Choroid plexus epithelial cell (primary cell): Measurements from ENCODE around the genes H4C13, H3C12 and OR12D3.

DNA sequence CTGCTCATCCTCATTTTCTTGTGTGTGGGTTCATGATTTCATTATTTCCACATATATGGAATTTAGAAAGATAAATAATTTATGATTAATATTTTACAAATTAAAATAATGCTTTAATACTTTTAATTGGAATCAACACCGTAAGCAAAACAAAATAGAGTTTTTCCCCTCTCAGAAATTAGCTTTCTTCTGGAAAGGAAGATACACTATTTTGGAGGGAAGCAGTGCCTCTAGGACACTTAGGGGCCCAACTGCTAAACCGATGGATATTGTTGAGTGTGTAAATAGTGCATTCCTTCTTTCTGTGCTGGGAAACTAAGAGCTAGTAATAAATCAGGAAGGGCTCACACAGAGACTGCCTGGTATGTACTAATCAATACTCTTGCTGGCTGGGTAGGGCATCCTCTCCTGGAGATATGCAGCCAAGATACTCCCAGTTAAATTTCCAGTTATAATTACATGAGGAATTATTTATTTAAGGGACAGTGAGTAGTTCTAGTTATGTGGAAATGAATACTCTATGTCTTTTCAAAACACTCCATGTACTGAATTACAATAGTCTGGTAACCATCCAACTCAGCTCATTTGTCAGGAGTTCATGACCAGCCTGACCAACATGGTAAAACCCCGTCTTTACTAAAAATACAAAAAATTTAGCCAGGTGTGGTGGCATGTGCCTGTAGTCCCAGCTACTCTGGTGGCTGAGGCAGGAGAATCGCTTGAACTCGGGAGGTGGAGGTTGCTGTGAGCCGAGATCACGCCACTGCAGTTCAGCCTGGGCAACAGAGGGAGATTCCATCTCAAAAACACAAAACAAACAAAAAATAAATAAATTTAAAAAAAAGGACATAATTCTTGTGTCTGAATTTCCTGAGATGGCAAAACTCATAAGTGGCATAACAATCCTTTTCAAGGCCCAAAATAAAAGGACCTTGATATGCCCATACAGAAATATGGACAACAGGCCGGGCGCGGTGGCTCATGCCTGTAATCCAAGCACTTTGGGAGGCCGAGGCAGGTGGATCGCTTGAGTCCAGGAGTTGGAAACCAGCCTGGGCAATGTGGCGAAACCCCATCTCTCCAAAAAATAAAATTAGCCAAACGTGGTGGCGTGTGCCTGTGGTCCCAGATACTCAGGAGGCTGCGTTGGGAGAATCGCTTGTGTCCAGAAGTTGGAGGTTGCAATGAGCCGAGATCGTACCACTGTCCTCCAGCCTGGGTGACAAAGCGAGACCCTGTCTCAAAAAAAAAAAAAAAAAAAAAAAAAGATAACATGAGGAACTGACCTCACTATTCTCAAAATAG, 2.2 kb downstream of the H2AC14 start:
- RRBS, result no CpG with 5 or more reads among the region's 20 CpGs

- RRBS, result no CpG with 5 or more reads among the region's 55 CpGs
These were observed 617 bp downstream of the H4C12 start for GRCh38 chr6:27830457-27831428.

DNA sequence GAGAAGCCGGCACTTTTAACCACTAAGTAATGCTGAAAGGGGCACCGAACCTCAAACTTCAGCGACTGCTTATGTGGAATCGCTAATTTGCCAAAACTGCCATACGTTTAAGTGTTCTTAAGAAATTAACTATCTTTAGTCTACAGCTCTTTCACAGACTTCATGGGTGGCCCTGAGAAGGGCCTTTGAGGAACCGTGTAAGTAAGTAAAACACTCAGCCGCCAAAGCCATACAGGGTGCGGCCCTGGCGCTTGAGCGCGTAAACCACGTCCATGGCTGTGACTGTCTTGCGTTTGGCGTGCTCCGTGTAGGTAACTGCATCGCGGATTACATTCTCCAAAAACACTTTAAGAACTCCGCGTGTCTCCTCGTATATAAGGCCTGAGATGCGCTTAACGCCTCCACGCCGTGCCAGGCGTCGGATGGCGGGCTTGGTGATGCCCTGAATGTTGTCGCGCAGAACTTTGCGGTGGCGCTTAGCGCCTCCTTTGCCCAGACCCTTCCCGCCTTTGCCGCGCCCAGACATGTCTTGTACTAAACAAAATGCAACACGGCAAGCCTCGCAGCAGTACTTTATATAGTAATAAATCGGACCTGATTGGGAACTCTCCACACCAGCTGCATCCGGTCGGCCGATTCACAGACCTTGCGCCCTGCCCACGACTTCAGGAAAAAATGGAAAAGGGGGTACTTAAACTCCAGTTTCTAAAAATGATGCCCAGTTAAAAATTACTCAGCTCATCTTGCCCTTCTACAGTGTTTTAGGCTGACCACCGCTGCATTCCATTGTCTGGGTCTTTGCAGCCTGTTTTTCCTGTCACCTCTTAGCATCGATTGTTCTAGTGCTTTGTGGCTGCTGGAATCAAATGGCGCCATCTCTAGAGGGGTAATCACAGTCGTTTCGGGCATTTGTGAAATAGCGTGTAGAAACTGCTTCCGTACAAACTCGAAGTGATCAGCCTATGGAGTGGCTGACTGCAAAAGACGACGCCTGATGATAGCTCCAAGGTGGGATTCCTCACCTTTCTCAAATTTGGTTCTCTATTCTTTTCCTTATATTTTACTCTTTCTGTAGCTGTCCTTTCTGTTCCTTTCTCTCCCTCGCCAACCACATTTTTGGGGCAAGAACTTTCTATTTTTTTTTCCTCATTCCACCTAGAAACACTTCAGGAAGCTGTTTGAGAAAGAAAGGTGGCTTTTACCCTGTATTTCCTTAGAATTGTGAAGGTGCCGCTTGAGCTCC, at the start of gene H4C13:
TSS of gene H4C13 (minus strand) at position 550 of the 1,243 bp plus-strand sequence.
- RRBS, result 0% methylated on average over 1 of the region's 55 CpGs

DNA sequence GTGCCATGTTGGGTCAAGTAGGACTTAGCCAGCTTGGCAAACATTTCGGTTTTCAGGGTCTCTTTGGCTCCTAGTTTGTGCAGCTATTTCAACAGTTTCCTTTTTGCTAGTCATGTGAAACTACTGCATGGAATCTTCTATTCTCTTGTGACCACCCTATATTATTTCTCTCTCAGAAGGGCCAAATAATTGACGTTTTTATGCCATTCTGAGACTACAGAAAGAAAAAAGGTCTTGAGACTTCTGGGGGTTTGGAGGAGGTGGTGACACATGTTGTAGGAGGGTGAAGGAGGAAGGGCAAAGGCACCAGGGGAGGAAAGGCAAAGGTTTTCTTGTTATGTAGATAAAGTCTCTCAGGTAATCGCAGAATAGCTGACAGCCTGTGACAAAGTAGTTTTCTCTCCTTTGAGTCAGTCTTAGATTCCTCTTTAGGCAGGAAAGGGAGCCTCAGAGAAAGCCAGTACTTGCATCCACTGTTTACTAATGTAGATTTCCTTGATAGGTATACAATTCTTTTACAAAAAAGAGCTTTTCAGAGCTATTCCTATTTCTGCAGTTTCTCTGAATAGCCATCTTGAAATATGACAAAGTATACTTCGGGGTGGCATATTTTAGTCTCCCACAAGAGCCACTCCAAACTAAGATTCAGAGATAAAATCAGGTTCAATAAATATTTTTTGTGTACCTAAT, 2.1 kb downstream of the H3C12 start:
- RRBS, result no CpG with 5 or more reads among the region's 4 CpGs

DNA sequence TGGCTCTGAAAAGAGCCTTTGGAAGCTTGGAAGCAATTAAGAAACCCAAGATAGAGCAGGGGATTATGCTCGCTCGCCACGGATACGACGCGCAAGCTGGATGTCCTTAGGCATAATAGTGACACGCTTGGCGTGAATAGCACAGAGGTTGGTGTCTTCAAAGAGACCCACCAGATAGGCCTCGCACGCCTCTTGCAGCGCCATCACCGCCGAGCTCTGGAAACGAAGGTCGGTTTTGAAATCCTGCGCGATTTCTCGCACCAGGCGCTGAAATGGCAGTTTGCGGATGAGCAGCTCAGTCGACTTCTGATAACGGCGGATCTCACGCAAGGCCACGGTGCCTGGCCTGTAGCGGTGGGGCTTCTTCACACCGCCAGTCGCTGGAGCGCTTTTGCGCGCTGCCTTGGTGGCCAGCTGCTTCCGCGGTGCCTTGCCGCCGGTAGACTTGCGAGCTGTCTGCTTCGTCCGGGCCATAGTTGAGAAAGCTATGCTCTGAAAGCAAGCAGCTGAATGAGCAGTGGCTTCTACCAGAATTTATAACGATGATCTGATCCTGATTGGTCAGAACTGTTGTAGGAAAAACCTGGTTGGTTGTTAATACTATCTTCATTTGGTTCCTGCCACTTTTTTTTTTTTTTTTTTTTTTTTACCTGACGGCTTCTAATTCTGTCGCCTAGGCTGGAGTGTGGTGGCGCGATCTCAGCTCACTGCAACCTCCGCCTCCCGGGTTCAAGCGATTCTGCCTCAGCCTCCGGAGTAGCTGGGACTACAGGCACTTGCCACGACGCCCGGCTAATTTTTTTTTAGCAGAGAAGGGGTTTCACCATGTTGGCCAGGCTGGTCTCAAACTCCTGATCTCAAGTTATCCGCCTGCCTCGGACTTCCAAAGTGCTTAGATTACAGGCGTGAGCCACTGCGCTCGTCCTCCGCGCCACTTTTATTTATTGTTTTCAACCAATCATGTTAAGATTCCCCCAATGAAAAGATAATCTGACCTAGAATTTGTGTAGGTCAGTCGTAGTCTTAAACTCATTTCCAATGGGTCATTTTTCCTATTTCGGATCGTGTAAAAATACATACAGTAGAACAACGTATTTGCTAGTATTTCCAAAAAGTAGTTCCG, at the start of gene H3C12:
TSS of gene H3C12 (minus strand) at position 508 of the 1,123 bp plus-strand sequence.
- RRBS, result no CpG with 5 or more reads among the region's 62 CpGs

GRCh38 chr6:28232347-28233067, 7.4 kb downstream of the ZSCAN9 start:
- RRBS, result no CpG with 5 or more reads among the region's 11 CpGs

- RRBS, result no CpG with 5 or more reads among the region's 1 CpG
These were observed 633 bp upstream of the ZKSCAN4 start for GRCh38 chr6:28252788-28253015.

- RRBS, result 2% methylated on average over 16 of the region's 26 CpGs
These were observed 18.0 kb downstream of the GPX5 start for GRCh38 chr6:28543585-28544182.

- RRBS, result no CpG with 5 or more reads among the region's 21 CpGs
These were observed 2.0 kb upstream of the SCAND3 start for GRCh38 chr6:28589059-28589628.

- RRBS, result 1% methylated on average over 3 of the region's 43 CpGs
These were observed 48.5 kb upstream of the SCAND3 start for GRCh38 chr6:28635222-28636287.

DNA sequence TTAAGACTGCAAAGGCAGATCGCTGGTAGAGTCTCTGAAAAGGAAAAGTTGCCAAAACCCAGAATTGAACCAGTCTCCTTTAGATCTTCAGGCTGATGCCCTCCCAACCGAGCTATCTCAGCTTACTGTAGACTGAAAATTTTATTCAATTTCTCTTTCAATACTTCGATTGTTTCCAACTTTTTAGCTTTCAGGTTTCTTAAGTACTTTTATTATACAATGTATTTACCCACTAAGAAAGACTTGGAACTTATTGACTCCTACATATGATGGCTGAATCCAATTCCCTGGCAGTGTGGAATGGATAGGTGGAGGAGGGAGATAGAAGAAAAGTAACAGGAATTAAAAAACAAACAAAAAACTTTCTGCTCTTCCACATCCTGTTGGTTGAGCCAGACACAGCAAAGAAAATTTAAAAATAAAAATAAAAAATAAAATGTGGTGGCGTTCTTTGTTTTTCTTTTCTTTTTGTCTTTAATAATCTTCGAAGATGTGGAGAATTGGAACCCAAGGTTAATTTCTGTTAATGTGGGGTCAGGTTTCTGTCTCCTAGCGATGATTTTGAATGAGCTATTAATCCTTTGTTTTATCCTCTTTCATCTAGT, 140.0 kb upstream of the SCAND3 start:
- RRBS, result no CpG with 5 or more reads among the region's 6 CpGs

DNA sequence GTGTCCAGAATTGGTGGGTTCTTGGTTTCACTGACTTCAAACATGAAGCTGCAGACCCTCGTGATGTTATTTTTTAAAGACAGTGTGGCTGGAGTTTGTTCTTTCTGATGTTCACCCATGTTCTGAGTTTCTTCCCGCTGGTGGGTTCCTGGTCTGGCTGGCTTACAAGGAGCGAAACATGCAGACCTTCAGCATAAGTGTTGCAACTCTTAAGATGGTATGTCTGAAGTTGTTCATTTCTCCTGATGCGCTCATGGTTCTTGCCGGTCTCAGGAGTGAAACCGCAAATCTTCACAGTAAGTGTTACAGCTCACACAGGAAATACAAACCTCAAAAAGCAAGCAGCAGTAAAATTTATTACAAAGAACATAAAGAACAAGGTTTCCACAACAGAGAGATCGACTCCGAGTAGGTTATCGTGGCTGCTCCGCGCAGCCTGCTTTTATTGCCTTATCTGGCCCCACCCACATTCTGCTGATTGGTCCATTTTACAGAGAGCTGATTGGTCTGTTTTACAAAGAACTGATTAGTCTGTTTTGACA, 39.4 kb downstream of the TRIM27 start:
- RRBS, result no CpG with 5 or more reads among the region's 11 CpGs

GRCh38 chr6:28897392-28897817, 26.4 kb downstream of the TRIM27 start:
- RRBS, result no CpG with 5 or more reads among the region's 1 CpG

DNA sequence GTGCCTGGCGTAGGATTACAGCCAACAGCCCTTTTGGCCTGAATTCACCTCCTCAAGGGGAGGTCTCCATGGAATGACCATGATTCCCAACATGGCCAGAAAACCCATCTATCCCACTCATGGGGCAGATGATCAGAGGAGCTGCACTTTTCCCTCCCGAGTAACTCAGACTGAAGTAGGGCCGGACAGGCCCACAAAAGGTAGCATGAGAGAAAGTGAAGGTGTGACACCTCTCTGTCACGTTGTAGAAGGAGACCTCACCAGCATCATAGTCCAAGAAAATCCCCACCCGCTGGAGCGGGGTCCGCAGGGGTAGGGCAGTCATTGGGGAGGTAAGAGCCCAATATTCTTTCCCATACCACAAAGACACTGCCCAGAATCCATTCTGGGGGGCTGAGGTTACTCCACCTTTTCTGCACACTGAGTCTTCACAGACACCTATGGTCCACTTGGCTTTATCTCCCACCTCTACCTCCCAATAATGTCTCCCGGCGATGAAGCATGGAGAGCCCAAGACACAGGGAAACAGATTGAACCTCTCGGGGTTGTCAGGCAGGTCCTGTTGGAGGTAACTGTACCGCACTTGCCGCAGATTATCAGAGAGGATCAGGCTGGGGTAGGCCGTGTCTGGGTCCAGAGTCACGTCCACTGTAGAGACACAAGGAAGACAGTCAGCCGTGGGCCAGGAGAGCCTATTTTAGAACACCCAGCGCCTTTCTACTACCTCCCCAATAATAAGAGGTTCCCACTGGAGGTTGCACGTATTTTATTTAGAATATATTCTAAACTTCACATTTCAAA, 19.6 kb downstream of the TRIM27 start:
- RRBS, result no CpG with 5 or more reads among the region's 17 CpGs

GRCh38 chr6:28943421-28944147, 19.8 kb upstream of the TRIM27 start:
- RRBS, result no CpG with 5 or more reads among the region's 26 CpGs

- RRBS, result no CpG with 5 or more reads among the region's 11 CpGs
These were observed 27.0 kb upstream of the TRIM27 start for GRCh38 chr6:28950756-28951254.

DNA sequence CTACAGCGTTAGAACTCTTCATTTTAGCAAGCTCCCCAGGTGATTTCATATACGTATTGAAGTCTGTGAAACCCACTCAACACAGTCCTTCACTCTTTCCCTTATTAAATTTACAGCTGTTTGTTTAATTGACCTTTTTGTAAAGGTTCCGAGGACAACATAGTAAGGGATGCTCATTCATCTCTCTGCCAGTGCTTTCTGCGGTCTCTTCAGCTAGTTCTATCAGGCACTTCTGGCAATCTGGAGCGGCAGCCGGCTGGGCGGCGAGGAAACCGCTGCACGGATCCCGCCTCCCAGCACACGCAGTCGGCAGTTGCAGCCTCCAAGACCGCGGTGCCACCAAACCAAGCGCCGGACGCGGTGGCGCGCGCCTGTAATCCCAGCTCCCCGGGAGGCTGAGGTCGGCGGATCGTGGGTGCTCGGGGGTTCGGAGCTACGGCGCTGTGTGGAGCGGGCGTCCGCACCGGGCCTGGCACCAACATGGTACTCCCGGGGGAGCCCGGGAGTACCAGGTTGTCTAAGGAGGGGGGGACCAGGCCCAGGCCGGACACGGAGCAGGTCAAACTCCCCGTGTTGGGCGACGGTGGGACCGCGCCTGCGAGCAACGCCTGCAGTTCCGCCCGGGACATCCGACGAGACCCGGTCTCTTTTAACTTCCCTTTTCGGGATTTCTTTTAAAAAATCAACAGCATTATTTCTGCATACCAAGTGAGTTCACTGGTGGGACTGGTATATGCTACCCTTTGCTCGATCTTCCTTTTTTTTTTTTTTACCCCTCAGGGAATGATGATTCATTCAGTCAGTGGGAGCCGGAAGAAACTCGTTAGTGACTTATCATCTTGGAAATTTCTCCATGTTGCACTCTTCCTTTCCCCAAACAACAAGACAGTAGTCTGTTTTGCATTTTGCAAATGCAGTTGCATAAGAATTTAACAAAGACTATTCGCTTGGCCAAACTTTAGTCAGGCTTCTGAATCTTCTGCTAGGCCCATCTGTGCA, 27.7 kb downstream of the ZNF311 start:
- RRBS, result 5% methylated on average over 31 of the region's 55 CpGs

GRCh38 chr6:28982537-28983107, 22.5 kb downstream of the ZNF311 start:
- RRBS, result no CpG with 5 or more reads among the region's 10 CpGs

DNA sequence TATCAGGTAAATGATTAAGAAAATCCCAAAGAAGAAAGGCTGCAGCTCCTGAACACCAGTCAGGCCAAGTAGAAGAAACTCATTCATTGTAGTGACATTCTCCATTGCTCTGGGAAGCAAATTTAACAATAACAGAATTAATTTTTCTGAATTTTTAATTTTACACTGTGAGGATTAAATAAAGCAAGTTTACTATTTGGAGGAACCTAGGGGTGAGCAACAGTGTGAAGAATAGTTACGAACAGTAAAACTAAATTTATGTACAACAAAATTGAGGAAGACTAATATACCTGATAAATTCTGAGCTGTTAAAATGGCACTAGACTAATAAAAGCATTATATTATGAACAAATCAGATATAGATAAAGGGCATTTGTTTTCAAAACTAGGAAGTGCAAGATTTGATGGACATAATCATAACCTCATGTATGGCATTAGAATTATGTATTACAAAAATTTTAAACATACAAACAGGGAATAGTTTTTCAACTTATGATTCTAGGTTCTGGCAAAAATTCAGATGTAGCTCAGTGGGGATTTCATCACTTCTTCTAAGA, at the start of gene OR12D3:
TSS of gene OR12D3 (minus strand) at position 109 of the 557 bp plus-strand sequence.
- RRBS, result no CpG with 5 or more reads among the region's 1 CpG